Hepatocyte (in vitro differentiated cells and primary cell): Measurements from ENCODE around the genes FRMPD4, TLR7, TCEANC, GLRA2 and ZRSR2.

DNA sequence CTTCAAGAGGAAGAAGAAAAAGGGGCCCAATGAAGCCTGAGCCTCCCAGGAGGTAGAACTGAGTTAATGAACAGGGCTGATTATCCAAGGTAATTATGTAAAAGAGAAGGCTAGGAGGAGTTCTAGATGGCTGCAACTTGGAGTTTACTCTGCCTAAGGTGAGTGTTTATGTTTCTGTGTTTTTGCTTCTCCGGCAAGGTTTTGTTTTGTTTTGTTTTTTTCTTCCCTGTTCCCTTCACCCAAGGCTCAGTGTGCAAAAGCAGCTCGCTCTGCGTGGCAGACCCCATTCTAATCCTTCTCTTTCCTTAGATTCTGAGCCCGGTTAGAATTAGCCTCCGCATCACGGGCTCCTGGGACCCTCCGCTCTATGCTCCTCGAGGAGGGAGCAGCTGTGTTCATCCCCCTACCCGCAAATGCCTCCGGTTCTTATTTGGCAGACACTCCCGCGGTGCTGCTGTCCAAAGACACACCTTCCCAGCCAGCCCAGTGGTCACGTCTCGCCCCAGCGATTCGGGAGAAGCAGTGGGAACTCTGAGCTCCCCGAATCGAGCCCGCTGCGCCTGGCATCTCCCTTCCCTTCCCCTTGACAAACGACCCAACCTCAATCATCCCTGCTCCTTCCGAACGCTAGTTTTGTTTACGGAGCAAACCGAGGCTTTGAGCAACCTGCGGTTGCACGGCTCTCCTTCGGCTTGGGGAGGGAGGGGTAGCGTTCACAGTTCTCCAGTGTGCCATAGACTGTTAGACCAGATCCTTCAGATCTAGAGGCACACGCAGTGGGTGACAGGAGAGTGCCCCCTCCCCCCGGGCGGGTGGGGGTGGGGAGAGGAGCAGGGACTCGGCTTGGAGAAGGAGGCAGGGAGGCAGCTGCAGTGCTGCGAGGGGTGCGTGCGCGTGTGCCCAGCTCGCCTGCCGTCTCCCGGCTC is at the start of gene FRMPD4:
FRMPD4 (plus strand) TSS at position 866 of the 926 bp plus-strand sequence.
- RAMPAGE, long total RNA, result no peak
- RRBS, result 14% methylated on average over 6 of the region's 40 CpGs

GRCh38 chrX:12866775-12867217 is at the start of gene TLR7:
TLR7 (plus strand) TSS chrX:12867072.
- RAMPAGE, long total RNA, result no peak
- RRBS, result no CpG with 5 or more reads among the region's 5 CpGs

DNA sequence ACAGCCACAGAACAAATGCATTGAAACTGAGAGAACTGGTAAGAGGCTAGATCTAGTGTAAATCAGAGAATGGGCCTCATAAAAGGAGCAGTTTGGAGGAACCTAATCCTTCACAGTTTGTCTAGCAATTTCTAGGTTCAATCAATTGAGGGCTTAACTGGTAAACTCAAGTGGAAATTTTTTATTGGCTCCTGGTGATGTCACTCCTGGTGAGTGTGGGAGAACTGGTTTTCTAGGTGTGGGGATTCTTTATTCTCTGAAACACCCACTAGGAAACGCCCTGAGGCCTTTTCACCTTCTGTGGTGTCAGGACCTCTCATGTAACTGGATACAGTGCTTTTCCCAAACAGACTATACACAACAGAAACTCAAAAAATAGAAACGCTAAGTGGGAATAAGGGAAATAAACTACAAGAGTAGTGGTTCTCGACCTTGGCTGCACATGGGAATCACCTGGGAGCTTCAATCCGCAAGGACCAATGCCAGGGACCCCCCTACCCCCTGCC is 27.7 kb upstream of the TMSB4X start:
- RAMPAGE, long total RNA, result no peak
- RRBS, result no CpG with 5 or more reads among the region's 4 CpGs

GRCh38 chrX:12984361-12985435 is 9.8 kb downstream of the TMSB4X start:
- RAMPAGE, long total RNA, result no peak
- RRBS, result no CpG with 5 or more reads among the region's 6 CpGs

DNA sequence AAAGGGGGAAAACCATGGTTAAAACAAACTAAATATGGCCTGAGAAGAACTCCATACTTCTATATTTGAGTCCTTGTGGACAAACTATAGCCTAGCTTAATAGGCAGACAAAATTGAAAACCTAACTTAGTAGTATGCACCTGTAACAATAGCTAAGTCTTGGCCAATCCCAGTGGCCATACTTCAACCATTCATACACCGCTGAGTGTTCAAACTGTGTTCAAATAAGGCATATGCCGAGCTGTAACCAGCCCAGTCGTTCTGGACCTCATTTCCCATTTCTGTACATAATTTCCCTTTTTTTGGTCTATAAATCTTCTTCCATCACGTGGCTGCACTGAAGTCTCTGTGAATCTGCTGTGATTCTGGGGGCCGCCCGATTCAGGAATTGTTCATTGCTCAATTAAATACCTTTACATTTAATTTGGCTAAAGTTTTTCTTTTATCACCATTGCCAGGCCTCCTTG is 27.8 kb downstream of the FAM9C start:
- RAMPAGE, long total RNA, result no peak
- RRBS, result no CpG with 5 or more reads among the region's 6 CpGs

DNA sequence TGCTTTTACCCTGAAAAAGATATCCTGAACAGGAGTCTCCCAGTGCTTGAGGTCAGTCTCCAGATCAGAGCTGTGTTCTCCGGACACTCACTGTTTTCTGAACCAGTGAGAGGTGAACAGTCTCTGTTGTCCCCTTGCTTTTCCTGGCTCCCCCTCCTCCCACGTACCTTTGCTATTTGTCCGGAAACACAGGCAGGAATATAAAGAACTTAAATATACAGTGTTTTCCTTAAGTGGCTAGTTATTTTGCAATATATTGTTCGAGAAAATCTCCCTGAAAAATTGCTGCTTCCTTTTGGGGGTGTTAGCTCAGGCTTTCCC is 116.5 kb downstream of the ATXN3L start:
- RAMPAGE, long total RNA, result no peak
- RRBS, result 84% methylated on average over 3 of the region's 4 CpGs

DNA sequence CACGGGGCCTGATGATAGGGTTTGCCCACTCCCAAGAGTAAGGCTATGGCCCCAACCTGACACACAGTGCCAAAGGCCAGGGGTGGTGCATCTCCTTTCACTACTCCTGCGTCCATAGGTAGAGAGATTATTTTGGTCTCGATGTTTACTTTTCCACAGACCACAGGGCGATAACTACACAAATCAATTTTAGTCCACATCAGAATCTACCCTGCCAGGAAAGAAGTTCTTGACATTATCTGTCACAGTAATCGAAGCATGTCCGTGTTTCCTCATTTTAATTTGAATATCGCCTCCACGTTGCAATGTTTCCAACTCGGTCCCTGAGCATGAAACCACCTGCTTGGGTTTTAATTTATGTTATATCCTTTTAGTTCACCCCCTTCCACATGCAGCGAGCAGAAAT is 100.0 kb upstream of the ATXN3L start:
- RAMPAGE, long total RNA, result no peak
- RRBS, result no CpG with 5 or more reads among the region's 10 CpGs

DNA sequence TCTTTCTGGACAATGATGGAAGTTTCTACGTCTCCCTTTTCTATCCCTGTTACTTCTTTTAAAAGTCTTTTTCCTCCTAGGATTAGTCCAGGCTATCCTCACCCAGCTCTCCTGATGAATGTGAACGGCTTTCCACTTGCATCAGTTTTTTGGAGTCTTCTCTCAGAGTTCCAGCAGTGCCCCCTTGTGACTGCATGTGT is 7.0 kb upstream of the TCEANC start:
- RAMPAGE, long total RNA, result no peak
- RRBS, result no CpG with 5 or more reads among the region's 2 CpGs

DNA sequence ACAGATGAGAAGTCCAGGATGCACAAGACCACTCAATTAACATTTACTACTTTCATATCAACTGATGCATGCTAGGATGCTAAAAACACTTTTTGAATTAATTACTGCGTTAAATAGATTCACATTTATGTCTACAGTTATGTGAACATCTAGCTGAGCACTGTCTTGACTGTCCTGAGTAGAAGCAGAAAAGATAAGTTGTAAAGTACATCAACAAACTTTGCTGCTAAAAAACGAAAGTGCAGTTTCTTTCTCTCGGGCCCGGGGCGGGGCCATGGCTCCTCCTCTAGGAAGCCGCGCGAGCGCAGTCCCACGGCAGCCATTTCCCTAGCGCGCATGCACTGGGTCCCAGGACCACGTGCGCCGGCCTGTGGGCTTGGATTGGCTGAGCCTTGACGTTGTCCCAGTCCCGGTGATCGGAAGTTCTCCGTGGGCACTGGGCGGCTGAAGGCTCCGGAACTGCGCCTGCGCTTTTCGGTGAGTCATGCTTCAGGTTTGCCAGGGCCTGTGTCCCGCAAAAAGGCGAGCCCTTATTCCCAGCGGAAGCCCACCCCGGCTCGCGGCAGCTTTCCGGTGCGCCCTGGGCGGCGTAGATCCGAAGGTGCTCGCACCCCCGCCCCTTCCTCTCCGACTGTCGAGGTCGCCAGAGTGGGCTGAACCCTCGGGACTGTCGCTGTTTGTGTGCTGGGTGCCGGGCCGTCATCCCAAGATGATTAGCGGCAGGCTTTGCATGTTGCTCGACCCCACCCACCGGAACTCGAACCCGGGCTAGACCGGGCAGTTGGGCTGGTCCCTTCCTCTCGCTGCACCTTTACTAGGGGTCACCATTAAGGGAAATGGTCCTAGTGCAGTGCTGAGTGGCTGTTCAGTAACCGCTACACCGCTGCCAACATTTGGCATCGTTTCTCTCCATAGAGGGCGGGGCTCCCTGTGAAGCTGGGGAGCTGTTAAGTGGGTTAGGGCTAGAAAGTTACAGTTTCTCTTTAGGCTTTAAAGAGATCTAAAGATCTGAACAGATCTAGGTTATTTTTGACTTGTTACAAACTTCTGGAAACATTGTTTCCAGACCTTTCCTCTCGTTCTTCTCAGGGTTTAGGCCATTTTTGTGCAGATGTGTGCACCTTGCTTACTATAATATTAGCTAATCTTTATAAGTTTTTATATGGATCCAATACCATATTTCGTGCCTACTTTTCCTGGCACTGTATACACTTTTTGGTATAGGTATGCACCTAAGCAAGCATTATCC is at the start of gene TCEANC:
TCEANC (plus strand) TSS at position 430 of the 1,249 bp plus-strand sequence.
- RAMPAGE, long total RNA, result no peak
- RRBS, result 6% methylated on average over 25 of the region's 57 CpGs

DNA sequence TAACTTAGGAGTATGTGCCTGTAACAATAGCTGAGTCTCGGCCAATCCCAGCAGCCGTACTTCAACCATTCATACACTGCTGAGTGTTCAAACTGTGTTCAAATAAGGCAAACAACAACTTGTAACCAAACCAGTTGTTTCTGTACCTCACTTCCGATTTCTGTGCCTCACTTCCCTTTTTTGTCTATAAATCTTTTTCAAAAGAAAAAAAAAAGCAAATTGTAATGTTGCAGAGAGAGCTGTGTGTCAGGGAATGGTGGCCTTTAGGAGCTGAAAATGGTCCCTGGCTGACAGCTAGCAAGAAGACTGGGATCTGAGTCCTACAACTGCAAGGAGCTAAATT is 45.9 kb downstream of the GEMIN8 start:
- RAMPAGE, long total RNA, result no peak
- RRBS, result no CpG with 5 or more reads among the region's 3 CpGs

DNA sequence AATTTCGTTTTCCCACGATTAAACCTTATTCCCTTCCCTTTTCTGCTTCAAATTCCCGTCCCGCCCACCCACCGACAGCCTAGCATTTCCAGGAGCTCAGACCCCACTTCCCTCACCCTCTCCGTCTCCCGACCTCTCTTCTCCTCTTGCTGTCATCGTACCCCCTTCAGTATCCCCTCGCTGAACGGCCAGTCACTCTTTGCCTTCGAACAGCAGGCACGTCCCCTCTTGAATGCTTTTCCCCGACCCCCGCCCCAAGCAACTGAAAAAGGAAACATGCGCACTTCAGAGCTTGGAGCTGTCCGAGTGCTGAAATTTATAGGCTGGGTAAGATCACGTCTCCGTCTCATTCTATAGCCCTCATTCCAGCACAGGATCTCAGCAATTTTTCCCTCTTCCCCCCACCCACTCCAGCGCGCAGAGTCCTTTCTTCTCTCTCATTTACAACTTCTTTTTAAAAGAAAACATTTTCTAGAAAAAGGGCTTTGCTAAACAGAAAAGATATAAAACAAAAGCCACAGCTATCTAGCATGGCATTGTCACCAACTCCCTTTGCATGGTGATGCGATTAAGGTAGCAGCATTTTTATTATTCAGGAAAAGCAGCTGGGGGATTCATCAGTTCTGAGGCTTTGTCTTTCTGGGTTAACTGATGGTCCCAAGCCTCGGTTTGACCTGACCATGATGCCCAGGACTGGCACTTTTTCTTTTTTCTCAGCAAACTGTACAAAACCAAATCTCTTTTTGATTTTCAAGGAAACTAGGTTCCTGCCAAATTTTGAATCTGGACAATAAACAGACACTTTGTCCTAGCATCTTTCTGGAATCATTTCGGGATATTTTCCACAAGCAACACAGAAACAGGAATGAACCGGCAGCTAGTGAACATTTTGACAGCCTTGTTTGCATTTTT is at the start of gene GLRA2:
GLRA2 (plus strand) TSS at position 344 of the 912 bp plus-strand sequence.
- RAMPAGE, long total RNA, result no peak
- RRBS, result no CpG with 5 or more reads among the region's 24 CpGs

DNA sequence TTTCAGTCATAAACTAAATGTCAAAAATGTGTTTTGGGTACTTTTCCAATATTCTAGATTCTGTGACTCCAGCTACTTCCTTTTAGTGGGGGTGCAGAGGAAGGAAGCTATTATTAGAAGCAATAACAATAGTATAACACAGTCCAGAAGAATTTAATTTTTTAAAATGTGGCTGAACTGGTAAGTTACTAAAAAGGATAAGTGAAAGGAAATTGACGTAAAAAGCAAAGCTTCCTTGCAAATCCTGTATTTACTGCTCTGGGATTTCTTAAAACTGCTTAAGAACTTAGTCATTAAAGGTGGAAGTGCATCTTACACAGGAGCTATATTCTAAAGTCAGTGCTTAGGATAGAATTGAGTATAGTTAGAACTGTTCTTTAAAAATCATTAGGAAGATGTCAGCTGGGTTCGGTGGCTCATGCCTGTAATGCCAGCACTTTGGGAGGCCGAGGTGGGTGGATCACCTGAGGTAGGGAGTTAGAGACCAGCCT is 53.3 kb downstream of the MOSPD2 start:
- RAMPAGE, long total RNA, result no peak
- RRBS, result no CpG with 5 or more reads among the region's 3 CpGs

- RAMPAGE, long total RNA, result no peak
- RRBS, result no CpG with 5 or more reads among the region's 3 CpGs
These were observed 15.3 kb downstream of the ASB11 start for GRCh38 chrX:15299978-15300624.

DNA sequence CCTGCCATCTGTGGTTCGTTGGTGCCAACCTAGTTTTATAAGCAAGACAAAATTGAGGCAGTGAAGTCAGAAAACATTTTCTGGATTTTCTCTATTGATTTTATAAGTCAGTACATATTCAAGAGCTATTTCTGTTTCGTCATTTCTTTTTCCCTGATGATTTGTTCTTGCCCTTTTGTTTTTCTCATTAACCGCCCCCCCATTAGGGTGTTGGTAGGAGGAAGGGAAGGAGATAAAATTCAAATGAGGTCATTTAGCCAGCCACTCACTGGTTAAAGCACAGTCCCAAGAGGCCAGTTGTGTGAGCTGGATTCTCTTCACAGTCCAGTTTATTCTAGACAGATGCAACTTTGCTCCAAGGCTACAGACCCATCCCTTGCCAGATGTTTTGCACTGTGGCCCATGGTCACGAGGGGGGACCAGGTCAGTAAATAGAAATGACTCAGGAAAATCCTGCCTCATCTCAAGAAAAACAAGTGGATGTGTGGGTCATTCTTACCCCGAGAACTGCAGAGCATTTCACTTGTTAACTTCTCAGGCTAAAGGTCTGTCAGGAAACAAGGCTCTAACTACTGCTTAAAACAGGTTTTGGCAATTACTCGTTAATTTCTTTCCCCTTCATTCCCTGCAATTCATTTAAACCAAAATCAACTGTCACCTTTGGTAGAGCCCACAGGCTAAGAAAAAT is 20.5 kb upstream of the VEGFD start:
- RAMPAGE, long total RNA, result no peak
- RRBS, result no CpG with 5 or more reads among the region's 6 CpGs

GRCh38 chrX:15749734-15750326 is 11.8 kb downstream of the CA5B start:
- RAMPAGE, long total RNA, result no peak
- RRBS, result no CpG with 5 or more reads among the region's 5 CpGs

DNA sequence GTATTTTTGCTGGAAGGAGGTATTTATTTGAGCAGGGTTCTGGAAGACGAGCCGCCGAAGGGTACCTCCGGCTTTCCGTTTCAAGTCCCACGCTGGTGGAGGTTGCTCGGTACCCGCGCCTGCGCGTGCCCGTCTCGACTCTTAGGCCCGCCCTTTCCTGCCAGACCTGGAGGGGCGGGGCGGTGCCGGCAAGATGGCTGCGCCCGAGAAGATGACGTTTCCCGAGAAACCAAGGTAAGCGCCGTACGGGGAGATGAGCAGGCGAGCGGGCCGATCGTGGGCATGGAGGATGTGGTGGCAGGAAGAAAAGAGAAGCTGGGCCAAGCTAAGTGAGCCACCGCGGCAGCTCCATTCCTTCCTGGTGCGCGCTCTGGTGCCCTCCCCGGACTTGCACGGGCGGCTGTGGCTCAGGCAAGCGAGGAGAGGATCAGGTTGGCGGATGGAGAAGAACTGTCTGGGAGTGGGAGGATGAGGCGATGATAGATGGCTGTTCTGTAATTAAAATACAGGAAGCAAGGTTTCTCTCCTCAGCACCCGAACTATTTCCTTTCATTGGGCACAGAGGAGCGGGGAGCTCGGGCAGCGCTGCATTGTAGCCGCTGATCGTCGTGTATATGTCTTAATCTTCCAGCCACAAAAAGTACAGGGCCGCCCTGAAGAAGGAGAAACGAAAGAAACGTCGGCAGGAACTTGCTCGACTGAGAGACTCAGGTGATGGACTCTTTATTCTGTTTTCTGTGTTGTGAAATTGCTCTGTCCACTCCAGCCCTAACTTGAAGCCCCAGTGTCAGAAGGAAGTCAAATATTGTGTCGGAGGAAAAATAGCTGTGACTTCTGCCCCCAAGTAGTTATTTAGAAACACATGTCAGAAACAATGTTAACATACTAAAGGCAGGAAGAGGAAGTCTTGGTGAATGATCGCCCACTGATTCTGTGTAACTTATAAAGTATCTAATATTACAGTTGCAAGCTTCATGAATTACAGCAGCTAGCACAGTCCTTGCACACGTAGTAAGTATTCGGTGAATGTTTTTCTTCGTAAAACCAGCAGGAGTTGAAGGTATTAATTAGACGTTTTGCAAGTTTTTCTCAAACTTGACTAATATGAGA is at the start of gene ZRSR2:
ZRSR2 (plus strand) TSS at position 182 of the 1,110 bp plus-strand sequence.
- RAMPAGE, long total RNA, result no peak
- RRBS, result no CpG with 5 or more reads among the region's 56 CpGs

DNA sequence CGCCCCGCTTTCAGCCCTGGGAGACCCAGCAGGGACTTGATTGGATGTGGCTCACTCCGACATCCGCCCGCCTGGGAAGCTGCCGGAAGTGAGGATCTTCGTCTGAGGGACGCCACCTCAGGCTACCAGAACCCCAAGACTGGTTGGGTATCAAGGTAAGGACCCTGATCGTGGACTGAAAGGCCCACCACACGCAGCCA is 248 bp downstream of the MAGEB17 start:
- RAMPAGE, long total RNA, result no peak
- RRBS, result no CpG with 5 or more reads among the region's 10 CpGs

- RAMPAGE, long total RNA, result no peak
- RRBS, result no CpG with 5 or more reads among the region's 7 CpGs
These were observed 24.5 kb upstream of the TXLNG start for GRCh38 chrX:16761421-16762442.

GRCh38 chrX:16785921-16786372 is 319 bp upstream of the TXLNG start:
- RAMPAGE, long total RNA, result no peak
- RRBS, result no CpG with 5 or more reads among the region's 30 CpGs

DNA sequence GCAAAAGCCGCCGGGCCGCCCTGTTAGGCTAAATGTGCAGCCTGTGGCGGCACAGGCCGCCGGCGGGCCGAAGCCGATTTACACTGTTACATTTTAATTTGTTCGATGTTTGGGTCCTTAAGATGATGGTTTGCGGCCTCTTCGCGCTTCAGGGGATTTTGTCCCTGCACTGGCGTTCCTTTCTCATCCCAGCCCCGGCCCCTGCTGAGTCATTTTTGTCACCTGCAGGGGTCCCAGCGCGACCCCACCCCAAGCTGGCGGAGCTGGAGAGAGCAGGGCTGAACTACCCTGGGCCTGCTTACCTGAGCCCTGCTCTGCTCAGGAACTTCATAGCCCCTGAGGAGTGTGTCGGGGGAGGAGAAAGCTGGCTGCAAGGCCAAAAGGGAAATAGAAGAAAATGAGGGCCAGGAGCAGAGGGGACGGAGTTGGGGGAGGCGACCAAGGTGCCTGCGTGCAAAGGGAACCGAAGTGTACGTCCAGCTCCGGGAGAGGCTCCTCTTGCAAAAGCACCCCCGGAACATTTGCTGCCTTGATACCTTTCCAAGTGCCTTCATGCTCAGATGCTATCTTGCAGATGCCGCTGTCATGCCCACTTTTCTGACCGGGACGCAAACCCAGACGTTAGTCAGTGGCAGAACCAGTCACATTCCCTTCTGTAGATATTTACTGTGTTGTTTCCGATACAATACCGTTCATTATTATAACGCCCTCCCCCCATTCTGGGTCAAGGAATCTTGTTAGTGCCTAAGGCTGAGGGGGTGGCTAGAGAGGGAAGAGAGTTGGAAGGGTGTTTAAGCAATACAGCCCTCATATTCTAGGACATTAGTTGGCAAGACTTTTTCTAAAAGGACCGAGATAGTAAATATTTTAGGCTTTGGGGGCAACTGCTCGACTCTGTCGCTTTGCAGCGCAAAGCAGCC is 1.1 kb upstream of the RBBP7 start:
- RAMPAGE, long total RNA, result no peak
- RRBS, result 21% methylated on average over 9 of the region's 37 CpGs